Heart (tissue), 3 donors: ENCODE results near the genes SMN2, GTF2H2, MCCC2 and MAP1B.

- RAMPAGE, long total RNA, 2 experiments, result no peak in any of the 2 experiments
Measured at GRCh38 chr5:70049536-70049872, at the start of gene SMN2. Gene SMN2, plus strand, starts transcription at chr5:70049669.

DNA sequence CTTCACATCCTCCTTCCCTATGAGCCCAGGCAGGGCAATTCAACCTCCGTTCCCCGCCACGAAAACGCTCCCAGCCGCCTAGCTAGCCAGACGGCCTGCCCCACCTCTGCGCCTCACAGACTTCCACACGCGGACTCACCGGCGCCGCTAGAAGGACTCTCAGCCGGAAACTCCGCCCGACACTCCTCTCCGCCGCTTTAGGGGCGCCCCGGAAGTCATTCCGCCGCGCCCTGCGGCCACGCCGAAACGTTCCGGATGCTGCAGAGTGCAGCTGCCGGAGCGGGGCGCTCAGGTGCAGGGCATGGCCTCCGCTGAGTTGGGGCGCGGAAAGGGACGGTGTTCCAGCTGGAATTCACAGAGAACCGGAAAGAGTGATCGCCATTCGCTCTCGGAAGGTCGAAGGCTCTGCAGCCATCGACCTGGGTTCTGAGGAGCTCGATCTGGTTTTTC lies at the start of gene GTF2H2:
Gene GTF2H2, minus strand, starts transcription at position 161 of the 450 bp plus-strand sequence.
- RAMPAGE, long total RNA, 2 experiments, result no peak in any of the 2 experiments

DNA sequence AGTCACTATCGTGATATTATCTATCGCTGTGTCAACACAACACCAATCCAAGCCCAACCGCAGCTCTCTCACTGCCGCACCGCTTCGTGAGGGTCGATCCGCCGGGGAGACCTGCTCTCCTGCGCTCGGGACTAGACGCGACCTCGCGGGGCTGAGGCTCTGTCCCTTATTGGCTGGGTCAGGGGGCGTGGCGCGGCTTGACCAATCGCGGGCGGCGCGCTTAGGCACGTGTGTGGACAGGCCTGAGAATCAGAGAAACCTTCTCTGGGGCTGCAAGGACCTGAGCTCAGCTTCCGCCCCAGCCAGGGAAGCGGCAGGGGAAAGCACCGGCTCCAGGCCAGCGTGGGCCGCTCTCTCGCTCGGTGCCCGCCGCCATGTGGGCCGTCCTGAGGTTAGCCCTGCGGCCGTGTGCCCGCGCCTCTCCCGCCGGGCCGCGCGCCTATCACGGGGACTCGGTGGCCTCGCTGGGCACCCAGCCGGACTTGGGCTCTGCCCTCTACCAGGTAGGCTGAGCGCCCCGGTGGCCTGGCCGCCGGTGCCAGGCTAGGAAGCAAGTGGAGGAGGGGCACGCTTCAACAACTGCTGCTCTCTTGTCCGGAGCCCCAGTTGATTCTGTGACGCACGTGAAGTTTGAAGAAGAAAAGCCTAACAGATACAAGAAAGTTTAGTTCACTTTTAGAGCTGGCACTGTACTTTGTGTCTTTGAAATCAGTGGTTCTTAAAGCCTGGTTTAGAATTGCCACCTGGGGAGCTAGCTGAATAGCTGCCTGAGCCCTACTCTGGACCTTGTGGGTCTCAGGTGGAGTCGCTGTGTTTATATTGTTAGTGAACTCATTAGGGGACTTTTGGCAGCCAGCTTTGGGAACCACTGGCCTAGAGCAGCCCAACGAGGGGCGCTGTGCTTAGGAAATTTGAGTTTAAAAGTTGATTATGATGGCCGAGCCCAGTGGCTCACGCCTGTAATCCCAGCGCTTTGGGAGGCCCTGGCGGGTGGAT lies at the start of gene MCCC2:
Gene MCCC2, plus strand, starts transcription at position 289 of the 996 bp plus-strand sequence.
- RAMPAGE, long total RNA, 2 experiments, result start-site peak on the plus strand in 1 of 2 experiments, centred at position 296 of the sequence, 1,588 reads per replicate

DNA sequence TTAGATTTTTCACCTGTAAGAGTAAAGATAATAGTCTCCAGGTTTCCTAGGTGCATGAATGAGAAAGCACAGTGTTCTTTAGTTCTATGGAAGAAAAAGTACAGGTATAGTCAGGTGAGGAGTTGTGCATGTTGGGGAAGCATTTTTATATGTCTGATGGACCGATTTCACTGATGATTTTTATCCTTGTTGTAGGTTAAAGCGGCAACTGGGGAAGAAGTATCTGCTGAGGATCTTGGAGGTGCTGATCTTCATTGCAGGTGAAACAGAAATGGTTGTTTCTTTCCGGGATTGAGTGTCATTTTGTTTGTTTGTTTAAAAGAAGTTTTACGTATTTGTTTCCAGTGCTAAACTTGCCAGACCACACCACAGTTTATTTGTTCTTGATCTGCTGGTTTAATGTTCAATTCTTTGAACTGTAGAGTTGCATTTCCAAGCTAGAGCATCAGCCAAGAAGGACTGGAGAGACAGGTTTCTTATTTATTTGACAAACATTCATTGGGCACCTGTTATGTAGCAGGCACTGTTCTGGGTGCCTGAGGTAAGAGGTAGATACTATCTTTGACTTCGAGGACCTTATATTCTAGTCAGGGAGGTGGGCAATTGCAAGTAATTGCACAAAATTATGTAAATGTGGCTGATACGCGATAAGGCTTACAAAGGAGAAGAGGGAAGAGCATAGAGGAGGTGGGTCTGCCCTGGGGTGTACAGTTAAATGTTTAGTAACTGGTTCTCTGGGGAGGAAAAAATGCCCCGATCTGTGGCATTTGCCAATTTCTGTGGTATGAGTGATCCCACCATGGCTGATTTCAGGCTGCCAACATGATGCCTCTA lies 45.0 kb downstream of the MCCC2 start:
- RAMPAGE, long total RNA, 2 experiments, result no peak in any of the 2 experiments

GRCh38 chr5:71782851-71783432 lies 63.9 kb downstream of the CARTPT start:
- RAMPAGE, long total RNA, 2 experiments, result no peak in any of the 2 experiments

GRCh38 chr5:72106729-72107895 lies at the start of gene MAP1B:
Gene MAP1B, plus strand, starts transcription at chr5:72107475.
- RAMPAGE, long total RNA, 2 experiments, result start-site peak on the plus strand in 2 of 2 experiments, at chr5:72107329-72107519 at its widest, 2,172 to 3,561 reads per replicate

DNA sequence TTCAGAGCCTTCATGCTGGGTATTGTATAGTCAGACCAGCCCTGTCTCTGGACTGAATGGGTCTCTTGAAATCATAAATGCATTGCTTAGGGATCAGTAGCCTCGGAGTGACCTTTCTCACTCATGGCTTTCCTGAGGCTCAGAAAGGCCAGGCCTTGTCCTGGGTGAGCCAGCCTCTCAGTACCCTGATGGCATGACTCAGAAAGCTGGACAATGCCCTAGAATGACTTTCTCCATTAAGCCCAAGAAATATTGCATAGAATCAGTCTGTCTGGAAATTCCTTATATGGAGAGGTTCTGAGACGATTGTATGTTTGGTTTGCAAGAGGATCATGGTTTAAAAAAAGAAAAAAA lies 34.1 kb downstream of the MAP1B start:
- RAMPAGE, long total RNA, 2 experiments, result no peak in any of the 2 experiments

- RAMPAGE, long total RNA, 2 experiments, result no peak in any of the 2 experiments
Measured at GRCh38 chr5:72158190-72158866, 51.1 kb downstream of the MAP1B start.

GRCh38 chr5:72193409-72194697 lies 86.6 kb downstream of the MAP1B start:
- RAMPAGE, long total RNA, 2 experiments, result no peak in any of the 2 experiments

GRCh38 chr5:72226015-72226467 lies 94.0 kb downstream of the MRPS27 start:
- RAMPAGE, long total RNA, 2 experiments, result no peak in any of the 2 experiments

GRCh38 chr5:72377928-72378165 lies 57.7 kb downstream of the PTCD2 start:
- RAMPAGE, long total RNA, 2 experiments, result no peak in any of the 2 experiments

DNA sequence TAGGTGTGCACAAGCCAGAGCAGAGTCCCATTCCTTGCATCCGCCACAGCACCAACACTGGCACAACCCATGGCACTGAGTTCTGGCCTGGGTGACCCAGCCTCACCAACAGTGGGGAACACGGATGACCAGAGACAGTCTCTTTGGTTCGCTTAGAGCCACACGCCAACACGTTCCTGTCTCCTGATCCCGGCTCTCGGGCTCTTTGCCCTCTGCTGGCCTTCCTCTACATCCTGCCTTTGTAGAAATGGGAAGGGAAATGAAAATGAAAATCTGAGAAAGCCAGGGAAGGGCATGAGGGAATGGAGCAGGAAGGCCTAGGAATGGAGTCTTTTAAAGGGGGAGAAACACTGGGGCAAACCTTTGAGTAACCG lies 1.6 kb upstream of the ZNF366 start:
- RAMPAGE, long total RNA, 2 experiments, result no peak in any of the 2 experiments

- RAMPAGE, long total RNA, 2 experiments, result no peak in any of the 2 experiments
Measured at GRCh38 chr5:72599378-72600006, 92.3 kb upstream of the ZNF366 start.

DNA sequence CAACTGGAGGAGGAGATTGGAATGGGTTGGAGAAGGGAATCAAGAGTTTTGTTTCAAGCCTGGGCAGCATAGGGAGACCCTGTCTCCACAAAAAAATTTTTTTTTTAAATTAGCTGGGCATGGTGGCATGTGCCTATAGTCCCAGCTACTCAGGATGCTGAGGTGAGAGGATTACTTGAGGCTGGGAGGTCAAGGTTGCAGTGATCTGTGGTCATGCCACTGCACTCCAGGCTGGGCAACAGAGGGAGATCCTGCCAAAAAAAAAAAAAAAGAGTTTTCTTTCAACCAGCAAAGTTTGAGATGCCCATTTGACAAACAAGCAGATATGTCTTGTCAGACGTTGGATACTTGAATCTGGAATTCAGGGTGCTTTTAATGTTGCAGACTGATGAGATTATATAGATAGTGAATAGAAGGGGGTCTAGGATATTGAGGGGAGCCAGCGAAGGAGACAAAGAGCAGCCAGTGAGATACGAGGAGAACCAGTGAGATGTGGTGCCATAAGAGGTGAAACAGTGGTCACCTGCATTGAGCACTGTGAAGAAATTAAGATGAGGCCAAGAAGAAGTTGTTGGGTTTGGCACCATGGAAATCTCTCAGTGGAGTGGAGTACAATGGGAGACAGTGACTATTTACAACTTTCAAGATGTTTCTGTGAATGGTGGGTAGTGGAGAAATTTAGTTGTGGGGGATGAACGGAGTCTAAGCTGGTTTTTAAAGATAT lies 11.4 kb downstream of the TNPO1 start:
- RAMPAGE, long total RNA, 2 experiments, result no peak in any of the 2 experiments

- RAMPAGE, long total RNA, 2 experiments, result no peak in any of the 2 experiments
Measured at GRCh38 chr5:72883759-72884069, 67.3 kb downstream of the TNPO1 start.

DNA sequence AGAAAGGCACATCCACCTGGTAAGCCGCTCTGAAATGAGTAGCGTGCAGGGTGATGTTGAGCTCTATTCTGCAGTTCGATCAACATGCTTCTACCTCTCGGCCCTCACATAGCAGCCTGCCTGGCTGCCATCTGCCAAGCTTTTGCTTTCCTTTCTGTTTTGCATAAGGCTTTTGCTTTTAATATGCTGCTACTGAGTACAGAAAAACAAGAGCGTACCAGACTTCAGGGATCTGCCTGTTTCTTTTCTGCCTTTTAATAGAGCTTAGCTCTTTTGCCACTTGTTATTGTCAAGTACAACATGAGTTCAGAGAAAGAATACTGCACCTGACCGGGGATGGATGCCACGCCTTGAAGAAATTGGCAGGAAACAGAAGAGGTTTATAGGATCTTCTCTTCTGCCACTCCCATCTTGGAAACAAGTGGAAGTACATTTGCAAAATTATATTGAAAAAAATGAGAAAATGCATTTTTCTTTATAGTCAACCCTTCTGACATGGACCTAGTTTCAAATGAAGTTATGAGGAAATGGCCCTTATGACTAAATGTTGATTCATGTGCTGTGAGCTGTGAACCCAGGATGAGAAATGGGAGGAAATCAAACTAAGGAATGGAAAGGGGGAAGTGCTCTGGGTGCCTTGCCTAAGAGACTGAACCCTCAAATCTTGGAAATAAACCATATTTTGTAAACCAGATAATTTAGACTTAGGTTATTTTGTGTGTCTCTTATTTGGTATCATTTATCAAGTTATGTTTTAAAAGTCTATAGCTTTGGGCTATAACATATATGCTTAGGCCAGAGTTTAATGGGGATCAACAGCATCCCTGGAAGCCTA lies 3.9 kb upstream of the FCHO2 start:
- RAMPAGE, long total RNA, 2 experiments, result no peak in any of the 2 experiments

GRCh38 chr5:72990245-72990860 lies 34.5 kb downstream of the FCHO2 start:
- RAMPAGE, long total RNA, 2 experiments, result no peak in any of the 2 experiments

DNA sequence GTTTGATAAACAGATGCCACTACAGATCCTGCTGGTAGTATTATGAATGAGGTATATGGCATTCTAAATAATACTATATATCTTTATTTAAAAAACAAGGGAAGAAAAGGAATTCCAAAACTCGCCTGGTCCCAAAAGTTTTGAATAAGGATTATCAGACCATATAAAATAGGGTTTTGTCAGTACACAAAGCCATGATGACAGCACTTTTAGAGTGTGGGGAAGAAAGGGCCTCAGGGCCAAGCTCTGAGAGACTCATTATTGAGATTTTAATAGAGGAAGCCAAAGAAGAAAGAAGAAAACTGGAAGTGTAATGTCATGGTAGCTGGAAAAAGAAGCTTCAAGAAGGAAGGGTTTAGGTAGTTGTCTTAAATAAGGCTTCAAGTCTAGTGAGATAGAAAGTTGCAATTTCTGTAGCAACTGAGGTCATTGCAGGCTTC lies 53.0 kb downstream of the FCHO2 start:
- RAMPAGE, long total RNA, 2 experiments, result no peak in any of the 2 experiments

DNA sequence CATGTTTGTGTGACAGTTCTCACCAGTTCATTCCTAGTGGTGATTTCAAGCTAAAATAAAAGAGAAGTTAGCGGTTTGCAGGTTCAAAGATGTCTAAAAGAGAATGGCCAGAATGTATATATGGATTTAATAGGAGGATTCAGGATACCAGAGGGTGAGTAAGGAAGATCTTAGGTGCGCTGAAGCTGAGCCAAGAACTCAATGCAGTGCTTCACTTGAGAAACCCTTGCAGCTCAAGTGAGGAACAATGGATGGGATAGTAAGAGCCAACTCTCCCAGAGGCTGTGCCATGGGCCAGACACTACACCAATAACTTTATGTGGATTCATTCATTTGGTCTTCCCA lies 73.7 kb downstream of the TMEM174 start:
- RAMPAGE, long total RNA, 2 experiments, result no peak in any of the 2 experiments

- RAMPAGE, long total RNA, 2 experiments, result no peak in any of the 2 experiments
Measured at GRCh38 chr5:73299198-73299580, 126.2 kb downstream of the TMEM174 start.